Parotid gland (tissue), 1 donor: ENCODE data around the genes ZNF93 and ZNF429.

DNA sequence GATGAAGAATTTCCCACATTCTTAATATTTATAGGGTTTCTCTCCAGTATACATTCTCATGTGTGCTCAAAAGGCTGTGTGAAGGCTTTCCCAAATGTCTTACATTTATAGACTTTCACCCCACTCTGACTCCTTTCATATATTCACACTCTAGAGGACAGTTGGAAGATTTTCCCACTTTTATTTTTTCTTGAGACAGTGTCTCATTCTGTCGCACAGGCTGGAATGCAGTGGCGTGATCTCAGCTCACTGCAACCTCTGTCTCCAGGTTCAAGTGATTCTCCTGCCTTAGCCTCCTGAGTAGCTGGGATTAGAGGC is 22.4 kb downstream of the ZNF14 start:
- PRO-cap, result no peak

GRCh38 chr19:19732412-19732898 is 457 bp downstream of the ZNF14 start:
- PRO-cap, result no peak

DNA sequence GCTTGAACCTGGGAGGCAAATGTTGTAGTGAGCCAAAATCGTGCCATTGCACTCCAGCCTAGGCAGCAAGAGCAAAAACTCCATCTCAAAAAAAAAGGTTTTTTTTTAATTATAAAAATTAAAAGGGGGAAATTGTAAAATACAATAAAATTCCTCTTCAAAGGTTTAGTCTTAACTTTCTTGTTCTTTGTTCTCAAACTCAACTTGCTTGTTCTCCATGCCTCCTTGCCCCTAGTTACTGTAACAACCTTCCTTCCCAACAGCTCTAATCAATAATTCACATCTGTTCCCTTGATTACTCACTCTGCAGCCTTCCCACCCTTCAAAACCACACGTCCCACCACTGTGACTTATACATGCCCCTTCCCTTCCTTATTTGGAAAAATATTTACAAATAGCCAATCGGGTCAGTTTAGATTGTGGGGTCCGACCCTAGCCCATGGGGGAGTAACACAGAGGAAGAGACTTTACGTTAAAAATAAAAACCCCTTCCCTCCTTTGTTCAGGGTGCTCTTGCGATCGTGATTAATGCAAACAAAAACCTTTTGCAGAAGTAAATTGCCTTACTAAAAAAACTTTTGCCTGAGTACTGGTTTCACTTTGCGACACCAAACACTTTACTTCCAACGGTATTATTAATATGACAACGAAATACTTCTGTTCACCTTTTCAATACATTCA is 603 bp upstream of the ZNF93 start:
- PRO-cap, result no peak

DNA sequence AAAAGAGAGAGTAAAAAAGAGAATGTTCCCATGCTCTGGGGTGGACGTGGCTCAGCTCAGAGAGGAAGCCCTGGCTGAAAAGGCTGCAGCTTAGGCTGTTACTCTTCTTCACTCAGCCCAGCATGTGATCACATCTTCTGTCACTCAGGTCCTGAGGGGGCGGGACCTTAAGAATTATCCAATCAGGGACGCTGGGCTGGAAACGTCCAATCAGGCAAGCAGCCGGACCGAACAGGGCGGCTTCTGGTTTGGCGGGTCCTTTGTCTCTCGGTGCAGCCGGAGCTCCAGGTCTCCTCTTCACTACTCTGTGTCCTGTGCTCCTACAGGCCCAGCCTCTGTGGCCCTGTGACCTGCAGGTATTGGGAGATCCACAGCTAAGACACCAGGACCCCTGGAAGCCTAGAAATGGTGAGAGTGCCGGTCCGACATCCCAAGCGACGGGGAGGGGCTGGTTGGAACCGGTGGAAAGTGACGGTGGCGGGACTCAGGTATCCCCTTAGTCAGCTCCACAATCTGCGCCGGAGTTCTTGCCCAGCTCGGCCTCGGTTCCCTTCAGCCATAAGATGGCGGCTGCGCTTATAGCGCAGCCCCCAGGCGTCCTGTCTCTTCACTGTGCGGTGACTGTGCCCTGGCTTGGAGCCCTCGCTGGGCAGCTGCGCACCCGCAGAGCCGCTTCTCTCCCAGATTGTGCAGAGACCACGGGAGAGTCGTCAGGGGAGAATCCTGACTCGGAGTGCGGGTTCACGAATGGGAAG is at the start of gene ZNF93:
ZNF93 (plus strand) TSS at position 263 of the 755 bp plus-strand sequence.
- PRO-cap, result bidirectional peak, plus-strand start at position 234 of the sequence, minus-strand start at position 114 of the sequence

GRCh38 chr19:20228014-20228499 is 61.0 kb downstream of the ZNF486 start:
- PRO-cap, result no peak

- PRO-cap, result no peak
Observed at GRCh38 chr19:20362406-20362993, 195.5 kb downstream of the ZNF486 start.

GRCh38 chr19:20422558-20423159 is 142.9 kb downstream of the ZNF737 start:
- PRO-cap, result no peak

DNA sequence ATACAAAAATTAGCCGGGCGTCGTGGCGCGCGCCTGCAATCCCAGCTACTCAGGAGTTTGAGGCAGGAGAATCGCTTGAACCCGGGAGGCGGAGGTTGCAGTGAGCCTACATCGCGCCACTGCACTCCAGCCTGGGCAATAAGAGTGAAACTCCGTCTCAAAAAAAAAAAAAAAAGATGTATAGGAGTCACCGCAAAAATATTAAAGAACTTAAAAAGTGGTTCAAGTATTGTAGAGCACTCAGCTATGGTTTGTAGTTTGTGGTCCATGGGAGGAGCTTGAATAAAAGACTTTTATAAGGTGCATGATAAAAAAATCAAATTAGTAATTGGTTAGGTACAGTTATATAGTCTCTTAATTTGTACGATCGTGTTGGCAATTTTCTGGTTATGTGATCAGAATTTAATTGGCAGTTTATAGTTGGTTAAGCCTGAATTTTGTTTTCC is 899 bp downstream of the ZNF85 start:
- PRO-cap, result no peak

- PRO-cap, result no peak
Observed at GRCh38 chr19:20999598-21000761, 20.5 kb upstream of the ZNF430 start.

GRCh38 chr19:21087798-21088306 is 5.8 kb downstream of the ZNF714 start:
- PRO-cap, result no peak

DNA sequence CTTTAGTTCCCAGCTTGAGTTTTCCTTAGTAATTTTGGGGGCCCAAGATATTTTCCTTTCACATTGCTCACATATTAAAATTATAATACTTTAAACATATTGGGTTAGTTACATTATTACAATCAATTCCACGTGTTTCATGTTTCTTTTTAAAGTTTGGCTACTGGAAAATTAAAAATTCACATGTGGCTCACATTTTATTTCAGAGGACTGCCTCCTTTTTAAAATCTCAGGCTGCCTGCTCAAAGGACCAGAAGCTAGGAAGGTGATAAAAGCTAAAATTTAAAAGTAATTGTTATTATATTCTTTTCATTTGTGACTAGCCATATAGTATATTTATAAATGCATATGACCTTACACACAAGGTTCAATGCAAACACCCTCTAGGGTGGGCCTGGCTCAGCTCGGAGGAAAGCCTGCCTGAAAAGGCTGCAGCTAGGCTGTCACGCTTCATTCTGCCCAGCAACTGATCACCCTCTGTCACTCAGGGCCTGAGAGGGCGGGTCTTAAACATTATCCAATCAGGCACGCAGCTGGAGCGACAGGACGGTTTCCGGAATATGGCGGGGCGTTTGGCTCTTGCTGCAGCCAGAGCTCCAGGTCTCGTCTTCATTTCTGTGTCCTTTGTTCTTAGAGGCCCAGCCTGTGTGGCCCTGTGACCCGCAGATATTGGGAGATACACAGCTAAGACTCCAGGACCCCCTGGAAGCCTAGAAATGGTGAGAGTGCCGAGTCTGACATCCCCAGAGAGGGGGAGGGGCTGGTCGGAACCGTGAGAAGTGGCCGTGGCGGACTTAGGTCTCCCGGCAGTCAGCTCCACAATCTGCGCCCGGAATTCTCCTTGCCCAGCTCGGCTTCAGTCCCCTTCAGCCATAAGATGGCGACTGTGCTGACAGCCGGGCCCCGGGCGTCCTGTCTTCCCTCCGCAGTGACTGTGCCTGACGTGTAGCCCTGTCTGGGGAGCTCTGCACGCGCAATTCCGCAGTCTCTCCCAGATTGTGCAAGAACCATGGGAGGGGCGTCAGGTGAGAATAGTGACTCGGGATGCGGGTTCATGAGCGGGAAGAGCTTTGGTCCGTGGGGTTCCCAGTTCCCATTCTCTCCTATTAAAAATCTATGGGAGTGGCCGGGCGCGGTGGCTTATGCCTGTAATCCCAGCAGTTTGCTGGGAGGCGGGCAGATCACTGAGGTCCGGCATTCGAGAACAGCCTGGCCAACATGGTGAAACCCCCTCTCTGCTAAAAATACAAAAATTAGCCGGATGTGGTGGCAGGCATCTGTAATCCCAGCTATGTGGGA is at the start of gene ZNF429:
ZNF429 (plus strand) TSS at position 547 of the 1,299 bp plus-strand sequence.
- PRO-cap, result unidirectional peak, plus-strand start at position 549 of the sequence; unidirectional peak, minus-strand start at position 936 of the sequence

DNA sequence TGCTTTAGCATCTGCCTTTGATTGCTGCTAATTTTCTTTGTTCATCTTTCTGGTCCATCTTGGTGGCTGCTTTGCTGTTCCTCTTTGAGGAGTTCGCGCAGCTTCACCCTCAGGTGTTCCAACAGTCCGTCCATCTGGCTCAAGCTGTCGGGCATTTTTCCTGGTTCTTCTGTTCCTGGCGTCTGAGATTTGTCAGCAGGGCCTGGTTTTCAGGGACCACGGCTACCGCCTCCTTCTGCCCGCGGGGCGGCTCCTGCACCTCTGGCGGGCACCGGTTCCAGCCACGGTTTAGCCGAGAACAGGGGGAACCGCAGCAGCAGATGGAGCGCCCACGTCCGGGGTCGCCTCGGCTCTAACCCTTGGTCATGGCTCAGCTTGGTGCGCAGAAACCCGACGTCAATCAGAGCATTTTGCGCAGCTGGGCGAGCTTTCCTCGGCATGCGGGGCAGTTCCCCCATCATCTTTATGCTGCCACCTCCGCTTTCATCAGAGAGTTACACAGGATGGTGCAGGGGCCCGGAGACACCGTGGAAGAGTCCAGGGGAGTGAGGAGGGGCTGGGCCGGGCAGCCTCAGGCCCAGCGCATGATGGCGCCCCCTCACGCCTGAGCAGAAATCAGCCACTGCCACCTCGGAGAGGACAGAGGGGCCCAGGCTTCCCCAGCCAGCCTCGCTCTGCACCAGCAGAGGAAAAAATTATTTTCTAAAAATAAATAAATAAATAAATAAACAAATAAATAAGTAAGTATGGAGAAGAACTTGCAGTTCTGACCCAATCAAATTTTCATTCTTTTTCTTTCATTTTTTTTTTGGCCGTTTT is 89.4 kb downstream of the ZNF100 start:
- PRO-cap, result no peak

GRCh38 chr19:22421751-22422200 is 370 bp downstream of the ZNF98 start:
- PRO-cap, result no peak

GRCh38 chr19:22427119-22427385 is 4.9 kb upstream of the ZNF98 start:
- PRO-cap, result no peak

DNA sequence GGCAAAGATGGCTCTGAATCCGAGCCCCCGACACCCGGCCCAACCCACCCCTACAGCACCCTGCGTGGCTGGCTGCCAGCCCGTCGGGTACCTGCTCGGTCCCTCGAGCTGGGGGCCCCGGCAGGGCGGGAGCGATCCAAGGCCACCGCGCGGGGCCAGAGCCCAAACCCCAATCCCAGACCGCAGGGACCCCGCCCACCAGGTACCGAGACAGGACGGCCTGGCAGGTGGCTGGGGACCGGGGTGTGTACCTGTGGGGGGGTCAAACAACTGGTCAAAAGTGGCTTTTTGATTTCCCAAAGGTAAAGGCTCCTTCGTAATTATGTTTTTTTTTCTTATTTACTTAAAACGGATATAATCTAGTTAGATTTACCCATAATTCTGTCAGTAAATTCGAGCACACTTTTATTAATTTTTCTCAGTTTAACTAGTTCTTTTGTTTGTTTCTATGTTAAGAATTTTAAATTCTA is 6.4 kb upstream of the ZNF98 start:
- PRO-cap, result no peak

- PRO-cap, result no peak
Observed at GRCh38 chr19:23347633-23348192, 47.6 kb downstream of the ZNF91 start.

DNA sequence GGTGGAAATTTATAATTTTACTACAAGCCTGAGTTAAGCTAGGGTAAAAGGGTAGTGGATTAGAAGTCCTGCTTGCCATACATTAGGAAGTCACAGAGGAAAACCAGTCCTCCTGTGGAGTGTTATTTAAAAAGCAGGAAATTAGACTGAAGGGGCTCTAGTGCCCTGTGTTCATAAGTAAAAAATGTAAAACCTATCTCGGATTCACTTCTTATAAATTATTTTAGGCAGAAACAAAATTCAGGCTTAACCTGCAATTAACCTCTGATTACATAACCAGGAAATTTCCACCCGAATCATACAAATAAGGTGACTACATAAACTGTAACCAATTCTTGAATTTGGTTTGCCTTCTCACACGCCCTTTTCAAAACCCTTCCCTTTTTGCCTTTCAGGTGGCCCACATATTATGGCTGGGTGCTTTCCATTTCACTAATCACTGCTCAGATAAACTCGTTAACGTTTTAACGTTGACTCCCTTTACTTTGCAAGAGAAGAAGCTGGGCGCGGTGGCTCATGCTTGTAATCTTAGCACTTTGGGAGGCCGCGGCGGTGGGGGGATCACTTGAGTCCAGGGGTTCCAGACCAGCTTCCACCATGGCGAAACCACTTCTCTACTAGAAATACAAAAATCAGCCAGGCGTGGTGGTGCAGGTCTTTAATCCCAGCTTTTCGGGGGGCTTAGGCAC is 19.6 kb upstream of the ZNF91 start:
- PRO-cap, result no peak

- PRO-cap, result no peak
Observed at GRCh38 chr19:23909215-23909508, 5.5 kb upstream of the ZNF726 start.

DNA sequence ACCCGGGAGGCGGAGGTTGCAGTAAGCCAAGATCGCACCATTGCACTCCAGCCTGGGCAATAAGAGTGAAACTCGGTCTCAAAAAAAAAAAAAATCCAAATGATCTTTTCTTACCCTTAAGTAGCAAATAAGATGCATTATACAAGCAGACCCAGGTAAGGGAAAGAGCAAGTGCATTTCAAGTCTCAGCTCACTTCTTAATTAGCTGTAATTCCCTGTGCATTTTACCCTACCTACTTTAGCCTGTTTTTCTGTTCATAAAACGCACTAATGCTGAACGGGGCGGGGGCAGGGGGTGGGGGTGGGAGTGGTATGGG is 54.0 kb upstream of the ZNF254 start:
- PRO-cap, result no peak

- PRO-cap, result unidirectional peak, plus-strand start at chr19:24033560
Observed at GRCh38 chr19:24033356-24034510, 53.3 kb upstream of the ZNF254 start.